Thoracic aorta (tissue), 1 donor: ENCODE data around the genes KIF3B and ASXL1.

DNA sequence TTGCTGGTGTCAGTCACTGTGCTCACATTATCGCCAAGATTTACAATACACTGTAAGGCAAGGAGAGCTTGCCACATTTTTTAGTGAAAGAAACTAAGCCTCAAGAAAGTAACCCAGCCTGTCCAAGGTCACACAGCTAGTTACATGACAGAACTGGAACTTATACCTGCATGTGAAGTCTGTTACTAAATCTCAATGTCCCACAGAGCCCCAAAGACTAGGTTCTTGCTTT, 2.1 kb downstream of the BCL2L1 start:
- RAMPAGE, long total RNA, result no peak

- RAMPAGE, long total RNA, result no peak
Observed at GRCh38 chr20:31974636-31975596, 7.0 kb downstream of the XKR7 start.

GRCh38 chr20:32091815-32092388, 17.6 kb upstream of the TM9SF4 start:
- RAMPAGE, long total RNA, result no peak

DNA sequence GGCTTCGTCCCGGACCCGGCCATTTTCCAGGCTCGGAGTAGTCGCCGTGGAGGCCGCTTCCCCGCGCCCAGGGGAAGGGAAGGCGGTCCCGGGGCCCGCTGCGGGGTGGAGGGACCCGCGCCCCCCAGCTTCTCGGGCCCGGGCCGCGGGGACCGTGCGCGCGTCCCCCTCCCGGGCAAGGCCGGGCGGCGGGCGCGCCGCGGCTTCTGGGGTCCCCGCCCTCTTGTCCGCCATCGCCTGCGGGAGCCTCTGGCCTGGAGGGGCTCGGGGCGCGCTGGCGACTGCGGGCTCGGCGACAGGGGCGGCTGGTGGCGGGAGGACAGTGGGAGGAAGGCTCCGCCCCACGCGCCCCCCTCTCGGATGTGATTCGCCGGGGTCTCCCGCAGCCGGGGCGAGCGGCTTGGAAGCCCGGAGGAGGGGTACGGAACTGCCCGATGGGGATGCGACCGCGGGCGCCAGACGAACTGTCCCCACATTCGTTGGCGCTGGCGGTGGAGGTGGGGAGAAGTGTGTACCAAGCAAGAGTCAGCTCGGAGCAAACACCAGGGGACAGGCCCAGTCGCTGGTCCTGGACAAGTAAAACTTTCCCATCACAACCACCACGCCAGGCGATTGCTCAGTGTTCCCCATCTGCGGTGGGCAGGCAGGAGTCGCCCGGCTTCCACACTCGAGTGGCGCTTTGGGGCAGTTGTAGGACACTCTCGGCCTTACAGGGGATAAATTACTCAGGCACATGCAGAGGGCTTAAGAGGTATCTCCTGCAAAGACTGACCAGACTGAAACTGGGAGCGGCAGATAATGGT, 17.3 kb downstream of the PLAGL2 start:
- RAMPAGE, long total RNA, result no peak

- RAMPAGE, long total RNA, result no peak
Observed at GRCh38 chr20:32277221-32277994, at the start of gene KIF3B. Gene KIF3B (plus strand): TSS chr20:32277651.

- RAMPAGE, long total RNA, result no peak
Observed at GRCh38 chr20:32357923-32358375, at the start of gene ASXL1. Gene ASXL1 (plus strand): TSS chr20:32358331.

DNA sequence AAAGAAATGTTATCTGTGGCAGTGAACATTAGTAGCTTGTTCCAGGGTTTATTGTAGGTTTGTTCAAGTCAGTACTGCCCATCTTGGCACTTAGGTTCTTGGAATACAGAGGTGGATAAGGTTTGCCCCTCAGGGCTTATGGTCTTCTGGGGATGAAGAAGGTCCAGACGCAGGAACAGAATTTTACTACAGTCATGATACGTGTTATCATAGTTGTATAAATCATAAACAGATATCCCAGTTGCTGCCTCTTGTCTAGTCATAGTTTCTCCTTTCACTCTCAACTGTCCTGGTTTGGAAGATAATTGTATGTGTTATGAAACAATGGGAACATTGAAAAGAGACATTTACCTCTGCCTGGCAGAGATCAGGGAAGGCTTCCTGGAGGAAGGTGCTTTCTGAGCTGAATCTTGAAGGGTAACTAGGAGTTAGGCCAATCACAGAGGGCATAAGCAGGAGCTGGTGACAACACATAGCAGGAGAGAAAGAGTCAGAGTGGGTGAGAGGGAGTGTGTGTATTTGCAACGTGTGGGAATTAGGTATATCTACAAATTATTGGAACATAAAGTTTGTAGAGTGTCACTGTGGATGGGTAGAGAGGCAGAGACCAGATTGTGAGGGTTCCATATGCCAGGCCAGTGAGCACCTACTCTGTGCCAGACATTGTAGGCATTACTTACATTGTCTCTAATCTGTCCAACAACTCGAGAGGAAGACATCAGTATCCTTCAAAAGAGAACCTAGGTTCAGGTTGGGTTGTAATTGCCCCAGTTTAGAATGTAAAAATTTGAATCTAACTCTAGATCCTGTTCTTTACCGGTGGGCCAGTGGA, 5.4 kb downstream of the ASXL1 start:
- RAMPAGE, long total RNA, result no peak

- RAMPAGE, long total RNA, result no peak
Observed at GRCh38 chr20:32428060-32428549, 70.0 kb downstream of the ASXL1 start.

GRCh38 chr20:32485510-32485864, 99.6 kb downstream of the NOL4L start:
- RAMPAGE, long total RNA, result no peak

GRCh38 chr20:32511028-32511482, 74.1 kb downstream of the NOL4L start:
- RAMPAGE, long total RNA, result no peak

DNA sequence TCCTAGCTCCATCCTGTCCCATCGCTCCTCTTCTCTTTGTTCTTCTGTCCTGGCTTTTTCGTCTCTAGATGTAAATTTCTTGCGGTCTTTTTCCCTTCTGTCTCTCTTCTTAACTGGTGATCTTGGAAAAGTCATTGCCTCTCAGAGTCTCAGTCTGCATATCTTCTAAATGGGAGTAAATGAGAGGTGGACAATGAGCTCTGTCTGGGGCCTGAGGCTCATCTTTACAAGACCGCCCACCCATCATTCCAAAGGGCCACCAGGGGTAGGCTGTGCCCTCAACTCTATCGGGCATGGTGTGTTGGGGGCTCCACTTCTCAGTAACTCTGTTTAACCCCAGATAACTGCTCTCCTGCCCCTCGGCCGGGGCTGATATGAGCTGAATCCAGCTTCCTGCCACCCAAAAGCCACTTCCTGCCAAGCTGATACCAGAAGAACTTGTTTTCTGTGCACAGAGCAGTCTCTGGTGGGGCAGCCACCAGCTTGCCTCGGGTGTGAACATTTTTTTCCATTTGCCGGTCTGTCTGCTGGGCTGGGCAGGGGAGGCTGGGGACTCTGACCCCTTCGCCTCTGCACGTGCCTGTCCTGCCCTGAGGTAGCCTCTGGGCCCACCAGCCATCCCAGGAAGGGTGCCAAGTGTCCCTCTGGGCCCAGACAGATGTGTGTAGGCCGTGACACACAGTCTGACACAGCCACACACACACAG, 45.4 kb downstream of the NOL4L start:
- RAMPAGE, long total RNA, result no peak

DNA sequence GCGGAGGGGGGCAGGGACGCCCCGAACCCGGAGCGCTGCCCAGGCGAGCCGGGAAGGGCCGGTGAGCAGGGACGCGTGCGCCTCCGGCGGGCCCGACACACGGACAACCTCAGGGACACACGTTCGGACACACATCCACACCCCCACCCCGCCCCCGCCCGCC, 897 bp downstream of the NOL4L start:
- RAMPAGE, long total RNA, result no peak

- RAMPAGE, long total RNA, result no peak
Observed at GRCh38 chr20:32607784-32608178, 22.6 kb upstream of the NOL4L start.

DNA sequence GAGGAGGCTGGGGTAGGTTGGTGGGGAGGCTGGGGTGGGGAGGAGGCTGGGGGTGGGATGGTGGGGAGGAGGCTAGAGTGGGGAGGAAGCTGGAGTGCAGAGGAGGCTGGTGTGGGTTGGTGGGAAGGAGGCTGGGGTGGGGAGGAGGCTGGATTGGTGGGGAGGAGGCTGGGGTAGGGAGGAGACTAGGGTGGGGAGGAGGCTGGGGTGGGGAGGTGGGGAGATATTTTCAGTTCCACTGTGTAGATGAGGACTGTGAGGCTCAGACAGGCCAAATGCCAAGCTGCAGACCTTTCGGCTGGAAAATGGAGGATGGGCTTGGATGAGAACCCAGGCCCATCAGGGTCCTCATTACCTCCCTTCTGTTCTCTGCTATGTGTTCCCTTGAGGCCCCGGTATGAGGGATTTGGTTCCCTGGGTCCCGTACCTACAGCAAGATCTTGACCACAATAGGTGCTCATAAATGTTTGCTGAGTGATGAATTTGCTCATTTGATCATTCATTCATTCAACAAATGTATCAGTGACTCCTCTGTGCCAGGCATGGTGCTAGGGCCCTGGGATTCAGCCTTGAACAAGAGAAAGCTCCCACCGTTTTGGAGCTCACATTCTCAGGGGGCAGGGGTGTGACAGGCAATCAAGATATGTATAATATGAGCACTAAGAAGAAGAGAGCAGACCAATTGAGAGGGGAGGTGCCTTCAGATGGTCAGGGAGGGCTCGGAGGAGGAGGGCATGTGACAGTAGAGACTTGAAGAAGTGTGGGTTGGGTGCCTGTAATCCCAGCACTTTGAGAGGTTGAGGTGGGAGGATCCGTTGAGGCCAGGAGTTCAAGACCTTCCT, 36.2 kb upstream of the NOL4L start:
- RAMPAGE, long total RNA, result no peak

- RAMPAGE, long total RNA, result no peak
Observed at GRCh38 chr20:32685506-32686602, 12.1 kb upstream of the C20orf203 start.

DNA sequence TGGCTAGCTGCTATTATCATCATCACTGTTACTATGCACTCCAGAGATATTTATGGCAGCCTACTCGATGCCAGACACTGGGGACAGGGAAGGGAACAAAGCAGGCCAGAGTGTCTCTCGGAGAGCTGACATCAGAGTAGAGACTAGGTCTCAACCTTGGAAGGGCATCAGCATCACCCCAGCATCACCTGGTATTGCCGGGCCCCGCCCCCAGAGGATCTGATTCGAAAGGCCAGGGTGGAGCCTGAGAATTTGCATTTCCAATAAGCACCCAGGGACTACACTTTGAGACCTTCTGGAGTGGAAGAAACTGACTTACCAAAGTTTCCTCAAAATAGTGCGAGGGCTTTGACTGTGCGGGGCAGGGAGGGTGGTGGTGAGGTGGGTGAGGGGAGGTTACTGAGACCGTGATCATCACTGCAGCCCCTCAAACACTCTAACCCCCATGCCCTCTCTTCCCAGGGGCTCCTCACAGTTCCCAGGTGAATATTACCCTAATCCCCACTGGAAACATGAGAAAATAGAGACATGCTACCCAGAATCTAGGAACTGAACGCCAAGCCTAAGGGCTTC, 629 bp upstream of the COMMD7 start:
- RAMPAGE, long total RNA, result no peak

GRCh38 chr20:32830401-32830813, 10.7 kb downstream of the MAPRE1 start:
- RAMPAGE, long total RNA, result no peak

- RAMPAGE, long total RNA, result no peak
Observed at GRCh38 chr20:32855383-32855949, 3.3 kb upstream of the EFCAB8 start.

DNA sequence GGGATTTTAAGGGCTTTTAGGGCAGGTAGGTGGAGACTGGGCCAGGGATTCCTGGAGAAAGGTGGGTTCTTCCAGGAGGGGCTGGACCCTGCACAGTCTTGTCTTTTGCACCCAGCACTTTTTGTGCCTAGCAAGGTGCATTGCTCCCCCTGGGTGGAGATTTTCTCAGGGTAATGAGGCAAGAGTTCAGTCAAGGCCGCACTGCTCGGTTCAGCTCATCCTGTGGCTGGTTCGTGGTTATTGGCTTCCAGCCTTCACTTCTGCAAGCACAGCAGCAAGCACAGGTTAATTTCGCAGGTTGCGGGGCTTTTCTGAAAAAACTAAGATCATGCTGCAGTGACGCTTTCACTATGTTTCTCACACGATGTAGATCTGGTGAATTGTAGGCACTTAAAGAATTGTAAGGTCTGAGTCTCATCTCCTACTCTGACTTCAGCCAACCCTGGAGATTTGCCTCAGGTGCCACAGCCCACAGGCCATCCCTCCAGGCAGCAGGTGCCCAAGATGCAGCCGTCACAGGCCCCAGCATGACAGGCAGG, 37.2 kb downstream of the SUN5 start:
- RAMPAGE, long total RNA, result no peak

- RAMPAGE, long total RNA, result no peak
Observed at GRCh38 chr20:32984247-32984689, 20.0 kb downstream of the SUN5 start.